REH cell (cell line): ENCODE measurements around a stretch of chr6.

DNA sequence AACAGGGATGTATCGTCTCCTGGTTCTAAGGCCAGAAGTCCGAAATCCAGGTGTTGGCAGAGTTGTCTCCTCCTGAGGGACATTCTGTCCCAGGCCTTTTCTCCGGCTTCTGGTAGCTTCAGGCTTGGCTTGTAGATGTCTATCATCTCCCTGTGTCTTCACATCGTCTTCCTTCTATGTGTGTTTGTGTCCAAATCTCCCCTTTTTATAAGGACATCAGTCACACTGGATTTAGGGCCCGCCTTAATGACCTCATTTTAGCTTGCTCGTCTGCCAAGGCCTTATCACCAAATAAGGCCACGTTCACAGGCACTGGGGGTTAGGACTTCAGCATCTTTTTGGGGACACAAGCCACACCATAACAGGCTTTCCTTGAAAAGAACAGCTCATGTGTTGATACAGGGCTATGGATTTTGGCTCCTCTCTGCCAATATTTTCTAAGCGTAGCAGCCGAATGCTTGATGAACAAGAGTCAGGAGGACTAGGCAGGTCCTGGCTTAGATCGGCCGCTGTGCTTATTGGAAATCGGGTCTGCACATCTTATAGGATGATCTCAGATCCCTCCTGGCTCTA, 16.3 kb upstream of the TMEM181 start:
- PRO-cap: no peak

GRCh38 chr6:158610426-158611316, 33.9 kb downstream of the DYNLT1 start:
- PRO-cap: no peak

DNA sequence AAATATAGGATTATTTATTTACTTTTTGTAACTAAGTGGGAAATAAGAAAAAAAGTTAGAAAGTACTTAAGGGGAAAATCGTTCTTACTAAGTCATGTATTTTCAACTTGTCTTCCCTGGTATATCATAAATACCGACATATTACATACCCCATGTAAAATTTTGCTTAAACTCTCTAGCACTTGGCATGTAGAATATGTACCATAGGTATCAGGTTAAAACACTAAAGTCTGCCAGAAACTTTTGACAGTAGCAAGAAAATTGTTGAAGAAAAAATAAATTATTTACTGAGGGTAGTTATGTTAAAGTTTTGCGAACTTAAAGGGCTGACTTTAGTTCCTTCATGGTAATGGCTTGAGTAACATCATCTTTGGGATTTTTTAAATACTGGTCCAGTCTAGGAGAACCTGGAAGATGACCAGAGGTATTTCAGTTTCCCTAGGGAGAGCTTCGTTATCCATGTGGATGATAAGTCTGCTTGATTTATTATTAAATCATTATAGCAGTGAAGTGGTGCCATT, 10.4 kb downstream of the DYNLT1 start:
- PRO-cap: no peak

DNA sequence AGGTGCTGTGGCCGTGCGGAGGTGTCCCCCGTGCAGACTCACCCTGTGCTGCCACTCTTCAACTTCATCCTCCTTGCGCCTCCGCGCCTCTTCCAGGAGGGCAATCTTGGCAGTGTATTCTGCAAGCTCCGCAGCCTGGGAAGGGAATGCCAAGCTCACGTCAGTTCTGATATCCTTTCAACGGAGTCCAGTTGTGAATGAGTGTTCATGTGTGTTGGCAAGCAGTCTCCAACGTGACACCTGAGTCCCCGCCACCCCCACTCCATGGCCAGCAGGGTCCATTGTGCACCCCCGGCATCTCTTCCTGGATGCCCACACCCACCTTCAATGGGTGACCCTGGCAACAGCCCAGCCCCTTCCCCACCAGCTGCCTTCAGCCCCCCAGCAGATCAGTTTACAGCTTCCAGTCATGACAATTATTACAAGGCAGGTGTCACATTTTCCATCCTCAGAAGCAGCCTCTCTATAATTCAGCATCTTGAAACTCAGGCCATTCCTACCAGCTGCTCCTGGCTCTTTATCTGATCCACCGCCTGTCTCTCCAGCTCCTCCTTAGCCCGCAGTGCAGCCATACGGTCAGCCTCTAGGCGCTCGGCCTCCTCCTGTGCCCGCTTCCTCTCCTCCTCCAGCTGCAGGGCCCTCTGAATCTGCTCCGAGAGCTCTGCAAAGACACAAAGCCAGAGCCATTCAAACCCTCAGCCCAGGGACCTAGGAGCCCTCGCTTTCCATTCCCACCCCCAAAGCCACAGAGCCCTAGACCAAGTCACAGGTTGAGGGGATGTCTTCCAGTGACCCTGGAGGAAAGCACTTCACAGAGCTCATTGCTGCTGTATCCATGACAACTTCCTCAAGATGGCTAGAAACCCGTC, 49.6 kb downstream of the EZR start:
- PRO-cap: no peak

- PRO-cap: no peak
Observed at GRCh38 chr6:158897217-158897688, 78.1 kb upstream of the EZR start.

GRCh38 chr6:158960010-158960856, 39.8 kb downstream of the RSPH3 start:
- PRO-cap: no peak

DNA sequence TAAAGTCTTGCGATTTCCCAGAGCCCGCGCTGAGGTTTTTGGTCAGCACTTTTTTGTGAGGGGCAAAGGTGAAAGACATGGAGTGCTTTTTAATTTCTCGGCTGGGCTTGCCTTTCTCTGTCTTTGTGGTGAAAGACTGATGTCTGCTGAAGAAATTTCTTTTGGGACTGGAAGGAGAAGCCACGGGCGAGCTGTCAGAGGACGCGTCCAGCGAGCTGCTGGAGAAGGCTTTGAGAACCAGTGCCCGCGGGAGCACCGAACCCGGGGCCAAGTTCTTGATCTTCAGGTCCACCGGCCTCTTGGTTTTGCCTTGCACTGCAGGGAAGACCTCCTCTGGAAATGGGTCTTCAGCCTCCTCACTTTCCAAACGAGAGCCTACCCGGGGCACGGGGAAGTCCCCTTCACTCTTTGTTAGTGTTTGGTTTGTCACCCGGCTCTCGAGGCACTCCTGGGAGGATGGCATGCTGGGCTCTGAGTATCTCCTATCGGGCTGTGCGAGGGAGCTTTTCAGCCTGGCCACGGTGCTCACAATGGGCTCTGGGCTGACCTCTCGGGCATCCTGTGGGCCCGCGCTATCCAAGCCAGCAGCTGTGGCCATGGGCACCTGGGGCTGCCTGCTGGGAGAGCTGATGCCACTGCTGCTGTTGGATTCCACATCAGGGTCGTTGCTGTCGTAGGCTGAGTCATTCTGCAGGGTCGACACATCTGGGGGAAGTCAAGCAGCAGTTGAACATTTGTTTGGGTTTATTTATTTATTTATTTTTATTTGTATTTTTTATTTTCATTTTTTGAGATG, 8.2 kb downstream of the TAGAP start:
- PRO-cap: no peak

DNA sequence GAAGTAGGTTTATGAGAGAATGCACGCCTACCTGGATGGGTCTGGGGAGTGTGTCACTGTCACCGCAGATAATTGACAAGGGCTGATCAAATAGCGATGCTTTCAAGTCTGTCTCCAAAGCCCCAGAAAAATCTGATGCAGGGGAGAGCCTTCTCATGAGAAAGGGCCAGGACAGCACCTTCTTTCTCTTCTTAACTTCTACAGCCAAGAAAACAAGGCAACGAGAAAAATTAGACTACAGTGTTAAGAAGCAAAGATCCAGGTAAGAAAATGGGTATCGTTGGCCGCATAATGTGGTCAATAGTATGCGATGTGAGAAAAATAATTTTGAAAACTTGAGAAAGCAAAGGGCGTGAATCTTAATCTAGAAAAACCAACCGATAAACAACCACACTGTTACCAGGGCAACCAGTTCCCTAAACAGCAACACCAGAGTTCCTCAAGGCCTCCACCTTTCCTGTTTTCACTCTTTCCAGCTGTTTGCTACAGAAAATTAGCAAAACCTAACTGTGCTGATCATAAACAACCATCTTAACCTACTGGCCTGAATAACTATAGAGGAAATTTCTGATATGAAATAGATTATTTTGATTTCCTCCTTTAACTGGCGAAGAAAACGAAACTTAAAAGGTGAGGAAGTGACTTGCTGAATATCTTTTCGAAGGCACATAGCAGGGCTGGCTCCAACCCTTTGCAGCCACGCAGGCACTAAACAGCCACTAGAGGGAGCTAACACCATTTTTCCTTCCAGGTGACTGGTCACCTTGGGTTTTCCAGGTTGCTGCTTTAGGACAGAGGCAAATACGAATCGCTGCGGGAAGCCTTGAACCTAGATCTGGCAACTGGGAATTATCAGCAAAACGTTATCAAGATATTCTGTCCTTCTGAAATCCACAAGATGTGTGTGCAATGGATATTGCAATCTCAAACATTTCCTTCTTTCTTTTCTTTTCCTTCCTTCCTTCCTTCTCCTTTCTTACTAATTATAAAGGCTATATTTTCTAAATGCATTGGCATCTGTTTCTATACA, 2.4 kb downstream of the TAGAP start:
- PRO-cap: bidirectional peak, plus-strand start at position 499 of the sequence, minus-strand start at position 137 of the sequence

DNA sequence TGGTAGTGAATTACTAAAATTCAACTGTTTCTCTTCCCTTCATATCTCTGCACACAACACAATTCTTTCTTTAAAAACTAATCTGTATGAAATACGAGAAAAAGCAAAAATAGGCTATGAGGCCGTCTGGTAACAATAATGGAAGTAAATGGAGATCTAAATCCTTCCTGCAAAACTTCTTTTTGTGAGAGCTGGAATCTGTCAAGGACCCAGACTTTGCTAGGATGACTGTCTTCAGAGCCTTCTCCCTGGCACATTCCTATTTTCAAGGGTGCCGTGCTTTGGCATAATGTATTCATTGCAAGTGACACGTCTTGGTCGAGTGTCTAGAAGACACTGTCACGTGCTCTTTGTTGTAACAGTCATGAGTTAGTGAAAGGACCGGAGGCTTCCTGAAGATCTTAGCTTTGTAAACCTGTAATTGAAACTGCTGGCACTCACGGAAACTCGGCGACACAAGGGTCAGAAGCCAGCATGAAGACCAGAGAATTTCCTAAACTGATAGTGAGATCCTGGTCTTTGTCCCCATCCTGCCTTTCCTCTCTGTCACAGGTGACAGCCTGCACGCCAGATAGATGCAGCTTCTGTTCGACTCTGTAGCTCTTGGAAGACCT, 19.6 kb upstream of the TAGAP start:
- PRO-cap: no peak

DNA sequence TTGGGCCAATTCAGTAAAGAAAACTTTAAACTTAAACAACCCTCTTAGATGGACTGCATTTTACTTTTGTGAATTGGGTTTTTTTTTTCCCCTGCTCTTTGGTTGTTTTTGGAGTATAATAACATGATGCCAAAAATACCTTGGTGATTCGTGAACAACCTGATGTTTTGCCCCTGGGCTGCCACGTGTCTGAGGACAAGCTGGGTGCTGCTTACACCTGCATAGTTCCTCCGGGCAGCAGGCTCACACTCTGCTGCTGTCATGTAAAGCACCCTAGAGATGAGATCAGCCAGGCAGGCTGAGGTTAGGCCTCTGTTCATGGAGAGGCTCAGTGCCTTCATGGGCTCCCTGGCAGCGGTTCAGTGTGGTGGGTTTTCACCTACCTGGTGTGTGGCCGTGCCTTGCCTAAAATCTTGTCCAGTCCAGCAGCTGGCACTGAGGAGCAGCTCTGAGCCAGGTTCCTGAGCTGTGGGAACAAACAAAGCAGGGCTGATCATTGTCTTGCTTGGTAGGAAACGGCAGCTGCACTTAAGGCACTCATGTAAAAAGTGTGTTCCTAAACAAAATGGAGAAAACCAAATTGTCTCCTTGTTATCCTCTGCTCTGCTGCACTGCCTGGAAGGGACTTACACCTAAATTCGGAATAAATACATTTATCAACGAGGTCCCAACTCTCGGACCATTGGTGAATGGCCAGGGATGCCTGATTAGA, 60.2 kb upstream of the TAGAP start:
- PRO-cap: no peak

GRCh38 chr6:159119591-159120410, 49.4 kb upstream of the FNDC1 start:
- PRO-cap: no peak

GRCh38 chr6:159304457-159304820, 135.2 kb downstream of the FNDC1 start:
- PRO-cap: no peak

DNA sequence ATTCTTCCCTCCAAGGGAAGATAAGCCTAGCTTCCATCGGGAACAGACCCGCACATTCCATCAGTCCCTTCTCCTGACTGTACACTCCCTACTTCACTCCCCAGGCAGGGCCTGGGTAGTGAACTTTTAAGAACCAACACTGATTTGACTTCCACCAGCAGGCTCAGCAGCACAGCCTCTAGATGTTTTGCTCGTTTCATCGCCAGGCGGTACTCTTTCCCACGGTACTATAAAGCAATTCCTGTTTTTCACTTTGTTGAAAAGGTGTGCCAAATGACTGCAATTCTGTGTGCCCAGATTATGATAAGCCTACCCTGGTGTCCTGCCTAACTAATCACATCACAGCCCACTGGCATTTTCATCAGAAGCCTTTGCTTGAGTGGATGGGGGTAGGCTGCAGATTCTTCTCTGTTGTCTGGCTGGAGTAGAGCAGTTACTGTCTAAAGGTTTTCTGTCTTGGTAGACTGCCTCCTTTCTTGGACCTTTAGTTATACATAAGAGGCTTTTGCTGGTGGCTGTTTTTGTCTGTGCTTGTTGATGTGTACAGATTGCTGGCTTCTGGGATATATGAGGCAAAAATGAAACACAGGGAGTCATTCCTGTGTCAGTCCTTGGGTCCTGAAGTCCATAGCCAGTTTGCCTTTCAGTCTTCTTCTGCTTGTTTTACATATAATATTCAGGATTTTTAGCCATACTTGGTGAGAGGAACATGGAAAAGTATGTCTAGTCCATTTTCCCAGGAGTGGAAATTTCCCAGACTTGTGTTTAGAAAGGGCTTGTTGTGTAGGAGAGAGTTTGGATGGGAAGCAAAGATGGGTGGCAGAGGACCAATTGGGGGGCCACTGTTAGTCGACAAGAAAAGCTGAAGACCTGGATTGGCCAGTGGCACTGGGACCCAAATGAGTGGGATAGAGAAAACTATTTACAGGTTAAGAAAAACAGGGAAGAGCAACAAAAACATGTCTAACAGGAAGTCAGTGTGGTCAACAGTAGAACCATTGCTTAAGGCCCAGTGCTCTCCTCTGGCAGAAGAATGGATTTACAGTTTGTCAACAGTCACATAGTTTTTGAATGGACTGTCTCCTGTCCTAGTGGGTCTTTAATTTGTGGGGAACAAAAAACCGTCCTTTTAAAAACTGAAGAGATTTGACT, 12.6 kb upstream of the WTAP start:
- PRO-cap: no peak

DNA sequence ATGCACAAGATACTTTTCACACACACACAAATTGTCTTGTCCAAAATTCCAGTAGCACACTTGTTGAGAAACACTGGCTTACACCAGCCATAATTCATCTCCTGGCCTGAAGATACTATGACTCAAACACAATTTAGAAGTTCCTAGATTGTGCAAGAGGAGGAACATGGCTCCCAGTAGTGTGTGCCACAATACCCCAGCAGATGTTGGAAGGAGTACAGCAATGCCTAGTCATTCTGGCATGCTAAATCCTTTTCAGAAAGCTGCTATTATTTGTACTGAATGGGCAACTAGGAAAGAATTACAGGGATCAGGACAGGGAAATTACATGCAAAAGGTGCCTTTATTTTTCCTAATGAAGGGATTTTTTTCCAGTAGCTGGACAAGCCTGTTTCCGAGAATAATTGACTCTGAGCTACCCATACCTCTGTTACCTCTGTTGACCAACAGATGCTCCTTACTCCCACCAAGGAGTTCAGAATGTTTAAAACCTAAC, 10.5 kb upstream of the WTAP start:
- PRO-cap: no peak

GRCh38 chr6:159726116-159726451, 1.2 kb upstream of the WTAP start:
- PRO-cap: bidirectional peak, plus-strand start at chr6:159726561, minus-strand start at chr6:159726309

DNA sequence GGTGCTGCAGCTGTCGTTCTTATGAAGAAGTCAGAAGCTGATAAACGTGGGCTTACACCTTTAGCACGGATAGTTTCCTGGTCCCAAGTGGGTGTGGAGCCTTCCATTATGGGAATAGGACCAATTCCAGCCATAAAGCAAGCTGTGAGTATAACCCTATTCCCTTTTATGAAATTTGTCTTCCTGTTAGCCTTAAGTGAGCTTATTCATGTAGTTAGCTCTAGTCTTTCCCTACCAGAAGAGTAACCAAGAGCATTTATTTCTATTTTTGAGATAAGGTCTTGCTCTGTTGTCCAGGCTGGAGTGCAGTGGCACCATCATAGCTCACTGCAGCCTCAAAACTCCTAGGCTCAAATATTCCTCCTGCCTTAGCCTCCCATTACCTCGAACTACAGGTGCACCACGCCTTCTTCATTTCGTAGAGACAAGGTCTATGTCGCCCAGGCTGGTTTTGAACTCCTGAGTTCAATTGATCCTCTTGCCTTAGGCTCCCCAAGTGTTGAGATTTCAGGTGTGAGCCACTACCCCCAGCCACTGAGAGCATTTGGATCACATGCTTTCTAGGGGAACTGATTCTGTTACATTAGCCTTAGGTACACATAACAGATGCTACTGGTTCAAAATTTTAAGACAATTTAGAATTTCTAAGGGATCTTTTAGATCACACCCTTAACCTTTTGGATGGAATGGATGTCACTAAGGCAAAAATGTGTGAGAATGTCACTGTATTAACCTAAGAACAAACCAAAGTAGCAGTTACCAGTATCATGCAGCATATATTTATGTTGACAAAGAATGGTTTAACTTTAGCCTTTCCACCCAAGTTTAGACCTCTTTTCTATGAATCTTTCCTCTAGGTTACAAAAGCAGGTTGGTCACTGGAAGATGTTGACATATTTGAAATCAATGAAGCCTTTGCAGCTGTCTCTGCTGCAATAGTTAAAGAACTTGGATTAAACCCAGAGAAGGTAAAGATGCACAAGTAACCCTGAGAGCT, 11.8 kb downstream of the TCP1 start:
- PRO-cap: no peak

DNA sequence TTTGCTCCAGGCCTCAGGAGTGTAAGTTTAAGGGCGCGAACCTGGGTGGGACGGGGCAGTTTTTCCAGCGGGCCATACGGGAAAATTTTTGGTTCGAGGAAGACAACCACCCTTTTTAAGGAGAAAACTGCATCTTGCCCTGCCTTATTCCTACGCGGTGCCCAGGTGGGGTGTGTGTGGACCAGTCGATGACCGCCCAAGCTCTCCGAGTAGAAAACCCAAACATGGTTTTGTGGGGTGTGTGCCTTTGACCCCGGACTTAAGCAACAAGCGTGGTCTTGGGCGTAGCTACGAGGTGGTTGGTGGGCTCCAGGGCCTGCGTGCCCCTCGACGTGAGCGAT, 257 bp upstream of the MRPL18 start:
- PRO-cap: bidirectional peak, plus-strand start outside the sequence, minus-strand start at position 234 of the sequence

- PRO-cap: bidirectional peak, plus-strand start at chr6:159820442, minus-strand start at chr6:159820013
Observed at GRCh38 chr6:159819760-159820703, 20.0 kb downstream of the PNLDC1 start.

- PRO-cap: no peak
Observed at GRCh38 chr6:159836318-159837168, 36.5 kb downstream of the PNLDC1 start.

DNA sequence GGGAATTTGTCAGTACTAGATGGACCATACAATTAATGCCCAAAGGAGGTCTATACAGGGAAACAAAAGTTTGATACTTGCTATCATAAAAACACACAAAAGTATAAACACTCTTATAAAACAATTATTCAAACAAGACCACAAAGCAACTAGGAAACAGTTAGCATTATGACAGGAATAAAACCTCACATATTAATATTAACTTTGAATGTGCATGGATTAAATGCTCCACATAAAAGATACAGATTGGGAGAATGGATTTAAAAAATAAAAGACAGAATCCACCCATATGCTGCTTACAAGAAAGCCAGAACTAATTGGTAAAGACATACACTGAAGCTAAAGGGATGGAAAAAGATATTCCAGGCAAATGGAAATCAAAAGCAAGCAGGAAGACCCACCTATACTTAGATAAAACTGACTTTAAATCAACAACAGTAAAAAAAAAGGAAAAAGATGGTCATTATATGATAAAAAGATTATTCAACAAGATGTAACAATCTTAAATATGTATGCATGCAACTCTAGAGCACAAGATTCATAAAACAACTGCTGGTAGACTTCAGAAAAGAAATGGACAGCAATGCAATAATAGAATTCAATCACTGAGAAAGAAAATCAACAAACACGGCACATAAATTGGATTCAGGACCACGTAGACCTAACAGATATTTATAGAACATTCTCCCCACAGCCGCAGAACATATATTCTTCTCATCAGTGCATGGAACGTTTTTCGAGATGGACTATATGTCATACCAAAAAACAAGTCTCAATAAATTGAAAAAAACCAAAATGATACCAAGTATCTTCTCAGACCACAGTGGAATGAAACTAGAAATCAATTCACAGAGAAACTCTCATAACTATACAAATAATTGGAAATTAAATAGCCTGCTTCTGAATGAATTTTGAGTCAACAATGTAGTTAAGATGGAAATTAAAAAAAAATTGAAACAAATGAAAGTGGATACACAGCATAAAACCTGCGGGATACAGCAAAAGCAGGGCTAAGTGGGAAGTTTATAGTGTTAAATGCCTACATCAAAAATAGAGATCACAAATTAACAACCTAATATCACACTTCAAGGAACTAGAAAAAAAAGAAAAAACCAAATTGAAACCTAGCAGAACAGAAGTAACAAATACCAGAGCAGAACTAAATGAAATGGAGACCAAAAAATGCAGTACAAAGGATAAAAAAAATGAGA, 49.3 kb downstream of the IGF2R start:
- PRO-cap: no peak